ENCODE results near the genes RPAP3 and RAPGEF3.

GRCh38 chr12:46125028-46125590 is 134.7 kb upstream of the SCAF11 start:
- RRBS, result no CpG with 5 or more reads among the region's 10 CpGs

GRCh38 chr12:46186647-46187504 is 82.0 kb downstream of the SLC38A1 start:
- RRBS, result no CpG with 5 or more reads among the region's 3 CpGs

- RRBS, result no CpG with 5 or more reads among the region's 1 CpG
Measured at GRCh38 chr12:46187505-46188129, 81.2 kb downstream of the SLC38A1 start.

DNA sequence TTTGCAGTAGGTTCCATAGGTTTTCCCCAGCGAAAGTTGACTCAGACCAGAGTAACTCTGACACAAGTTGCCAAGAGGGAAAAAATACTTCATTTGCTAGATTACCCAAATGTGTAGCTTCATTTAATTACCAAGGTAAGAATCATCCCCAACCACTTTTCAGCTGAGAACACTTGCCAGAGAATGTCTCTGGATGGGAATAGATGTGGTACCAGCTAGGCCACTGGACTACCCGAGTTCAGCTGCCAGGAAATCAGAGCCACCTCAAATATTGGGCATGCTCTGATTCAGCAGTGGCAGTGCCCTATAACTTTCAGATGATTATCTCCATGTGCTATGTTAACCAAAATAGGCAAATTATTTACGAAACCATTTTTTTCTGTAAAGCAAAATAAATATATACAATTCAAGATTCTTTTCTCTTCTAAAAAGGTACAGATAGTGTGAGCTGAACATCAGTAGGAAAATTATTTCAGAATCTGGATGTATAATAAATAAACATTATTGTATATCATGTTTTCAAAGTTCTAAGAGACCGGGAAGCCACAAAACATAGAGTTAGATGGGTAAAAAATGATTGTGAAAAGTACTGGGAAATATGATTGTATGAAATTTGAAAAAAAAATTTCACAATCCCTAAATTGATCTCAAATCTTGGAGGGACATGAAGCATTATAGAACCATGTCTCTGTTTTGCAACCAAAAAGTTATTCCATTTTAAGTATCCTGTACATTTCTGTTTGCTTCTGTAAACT is 80.5 kb downstream of the SLC38A1 start:
- RRBS, result no CpG with 5 or more reads among the region's 4 CpGs

- RRBS, result no CpG with 5 or more reads among the region's 10 CpGs
Measured at GRCh38 chr12:46194199-46195031, 74.4 kb downstream of the SLC38A1 start.

GRCh38 chr12:46213511-46214170 is 55.2 kb downstream of the SLC38A1 start:
- RRBS, result no CpG with 5 or more reads among the region's 5 CpGs

DNA sequence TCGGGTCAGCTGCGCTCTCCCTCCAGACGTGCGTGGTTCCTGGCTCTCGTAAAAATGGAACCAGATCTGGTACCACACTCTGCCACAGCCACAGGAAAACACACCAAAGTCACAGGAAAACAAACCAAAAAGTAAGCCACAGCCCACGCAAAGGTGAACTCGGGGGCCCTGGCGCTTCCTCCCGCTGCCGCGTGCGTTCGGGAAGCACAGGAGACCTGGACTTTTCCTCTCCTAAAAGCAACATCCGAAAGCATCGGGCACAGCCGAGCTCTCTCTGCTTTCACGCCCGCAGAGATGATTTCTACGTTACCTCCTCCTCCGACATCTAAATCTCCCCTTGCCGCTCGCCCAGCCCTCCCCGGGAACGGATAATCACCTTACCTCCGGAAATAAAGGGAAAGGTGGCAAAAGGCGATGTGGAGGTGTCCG is 684 bp downstream of the SLC38A1 start:
- RRBS, result 1% methylated on average over 3 of the region's 27 CpGs

- RRBS, result no CpG with 5 or more reads among the region's 2 CpGs
Measured at GRCh38 chr12:46361722-46362122, 10.9 kb downstream of the SLC38A2 start.

DNA sequence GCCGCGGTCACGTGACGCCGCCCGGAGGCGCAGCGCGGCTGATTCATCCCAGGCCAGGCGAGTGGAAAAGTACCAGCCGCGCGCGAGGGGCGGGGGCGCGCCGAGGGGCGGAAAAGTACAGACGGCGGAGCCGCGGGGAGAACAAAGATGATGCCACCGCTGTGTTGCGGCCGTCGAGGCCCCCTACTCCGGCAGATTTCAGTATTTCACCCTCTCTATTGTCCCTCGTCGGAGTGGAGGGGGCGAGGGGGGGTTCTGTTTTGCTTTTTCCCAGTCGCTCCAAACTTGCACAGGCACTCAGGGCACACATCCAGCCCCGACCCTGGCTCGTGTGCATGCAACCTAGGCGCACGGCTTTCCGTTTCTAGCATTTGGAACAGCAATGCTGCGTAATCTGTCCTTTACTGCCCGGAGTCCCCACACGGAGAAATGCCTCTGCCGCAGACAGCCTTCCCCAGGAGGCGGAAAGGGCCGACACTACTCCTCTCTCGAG is 1.1 kb downstream of the SLC38A2 start:
- RRBS, result 0% methylated on average over 5 of the region's 44 CpGs

- RRBS, result no CpG with 5 or more reads among the region's 2 CpGs
Measured at GRCh38 chr12:46374503-46374784, 1.9 kb upstream of the SLC38A2 start.

GRCh38 chr12:46400188-46401021 is 27.8 kb upstream of the SLC38A2 start:
- RRBS, result no CpG with 5 or more reads among the region's 4 CpGs

- RRBS, result no CpG with 5 or more reads among the region's 3 CpGs
Measured at GRCh38 chr12:46664767-46665329, 160.9 kb downstream of the SLC38A4 start.

DNA sequence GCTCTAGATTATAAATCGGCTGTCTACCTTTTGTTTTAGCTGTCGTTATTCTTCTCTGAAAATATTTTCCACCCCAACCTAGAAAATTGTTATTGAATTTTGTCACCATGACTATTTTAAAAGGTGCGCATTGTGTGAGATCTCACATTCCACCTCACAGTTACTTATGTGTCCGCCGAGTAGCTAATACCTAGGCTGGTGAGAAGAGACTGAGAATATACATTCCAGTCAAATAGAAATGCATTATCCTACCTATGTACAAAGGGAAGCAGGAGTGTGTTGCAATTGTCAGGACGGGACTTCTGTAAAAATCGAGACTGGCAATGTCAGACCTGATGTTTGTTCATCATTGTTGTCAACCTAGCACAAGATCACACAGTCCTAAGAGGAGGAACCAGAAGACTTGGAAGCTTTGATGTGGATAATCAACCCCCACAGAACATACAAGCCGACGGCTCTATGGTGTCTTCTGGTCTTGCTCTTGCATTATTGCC is 108.8 kb upstream of the SLC38A4 start:
- RRBS, result no CpG with 5 or more reads among the region's 9 CpGs

- RRBS, result no CpG with 5 or more reads among the region's 5 CpGs
Measured at GRCh38 chr12:46938046-46938762, 112.4 kb upstream of the SLC38A4 start.

- RRBS, result under 1% methylated on average over 9 of the region's 65 CpGs
Measured at GRCh38 chr12:47080009-47081123, 607 bp upstream of the AMIGO2 start.

DNA sequence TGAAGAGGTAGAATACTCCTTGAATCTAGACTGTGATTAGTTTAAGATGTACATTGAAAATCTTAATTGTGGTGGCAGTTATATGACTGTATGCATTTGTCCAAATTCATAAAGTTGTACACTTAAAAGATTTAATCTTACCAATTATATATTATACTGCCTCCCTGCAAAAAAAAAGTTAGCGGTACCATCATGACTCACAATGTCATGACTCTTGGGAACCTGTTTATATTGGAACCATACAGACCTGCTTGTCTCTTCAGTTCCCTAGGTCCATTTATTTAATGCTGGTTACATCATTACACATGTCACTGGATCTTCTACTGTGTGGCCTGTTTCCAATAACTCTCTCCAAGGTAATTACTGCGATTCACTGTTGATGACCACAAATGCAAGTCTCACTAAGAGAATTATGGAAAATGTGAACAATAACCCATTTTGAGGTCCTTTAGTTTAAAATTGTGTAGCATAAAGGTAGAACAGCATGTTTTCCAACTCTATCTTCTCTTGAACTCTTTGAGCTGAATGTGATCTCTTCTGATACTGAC is 264.2 kb upstream of the AMIGO2 start:
- RRBS, result no CpG with 5 or more reads among the region's 2 CpGs

DNA sequence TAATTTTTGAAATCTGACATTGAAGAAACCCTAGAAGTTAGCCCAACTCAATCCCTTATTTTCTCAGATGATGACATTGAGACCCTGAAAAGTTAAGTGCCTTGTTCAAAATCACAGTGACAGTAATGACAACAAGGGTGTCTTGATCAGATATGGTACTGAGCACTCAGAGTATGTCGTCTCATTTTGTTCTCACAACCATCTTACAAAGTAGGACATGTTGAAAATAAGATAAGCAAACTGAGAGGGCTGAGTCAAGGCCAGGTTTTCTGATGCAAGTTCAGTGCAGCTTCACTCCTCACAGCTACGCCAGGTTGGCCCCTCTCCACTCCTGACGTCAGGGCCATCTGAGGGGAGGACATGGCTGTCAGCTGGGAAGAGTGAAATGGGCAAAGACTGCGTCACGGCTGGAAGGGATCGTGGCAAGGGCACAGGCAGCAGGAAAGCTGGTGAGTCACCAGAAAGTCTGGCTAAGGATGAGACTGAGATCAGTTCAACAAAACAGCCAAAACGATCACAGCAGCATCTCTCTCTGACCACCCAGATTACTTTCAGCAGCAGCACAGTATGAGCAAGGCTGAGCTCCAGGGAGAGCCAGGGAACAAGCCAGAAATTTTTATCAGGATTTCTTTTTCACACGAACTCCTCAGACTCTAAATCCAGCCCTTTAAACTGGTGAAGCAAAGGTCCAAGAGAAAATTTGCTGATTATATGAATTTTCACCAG is 297.7 kb upstream of the AMIGO2 start:
- RRBS, result no CpG with 5 or more reads among the region's 8 CpGs

DNA sequence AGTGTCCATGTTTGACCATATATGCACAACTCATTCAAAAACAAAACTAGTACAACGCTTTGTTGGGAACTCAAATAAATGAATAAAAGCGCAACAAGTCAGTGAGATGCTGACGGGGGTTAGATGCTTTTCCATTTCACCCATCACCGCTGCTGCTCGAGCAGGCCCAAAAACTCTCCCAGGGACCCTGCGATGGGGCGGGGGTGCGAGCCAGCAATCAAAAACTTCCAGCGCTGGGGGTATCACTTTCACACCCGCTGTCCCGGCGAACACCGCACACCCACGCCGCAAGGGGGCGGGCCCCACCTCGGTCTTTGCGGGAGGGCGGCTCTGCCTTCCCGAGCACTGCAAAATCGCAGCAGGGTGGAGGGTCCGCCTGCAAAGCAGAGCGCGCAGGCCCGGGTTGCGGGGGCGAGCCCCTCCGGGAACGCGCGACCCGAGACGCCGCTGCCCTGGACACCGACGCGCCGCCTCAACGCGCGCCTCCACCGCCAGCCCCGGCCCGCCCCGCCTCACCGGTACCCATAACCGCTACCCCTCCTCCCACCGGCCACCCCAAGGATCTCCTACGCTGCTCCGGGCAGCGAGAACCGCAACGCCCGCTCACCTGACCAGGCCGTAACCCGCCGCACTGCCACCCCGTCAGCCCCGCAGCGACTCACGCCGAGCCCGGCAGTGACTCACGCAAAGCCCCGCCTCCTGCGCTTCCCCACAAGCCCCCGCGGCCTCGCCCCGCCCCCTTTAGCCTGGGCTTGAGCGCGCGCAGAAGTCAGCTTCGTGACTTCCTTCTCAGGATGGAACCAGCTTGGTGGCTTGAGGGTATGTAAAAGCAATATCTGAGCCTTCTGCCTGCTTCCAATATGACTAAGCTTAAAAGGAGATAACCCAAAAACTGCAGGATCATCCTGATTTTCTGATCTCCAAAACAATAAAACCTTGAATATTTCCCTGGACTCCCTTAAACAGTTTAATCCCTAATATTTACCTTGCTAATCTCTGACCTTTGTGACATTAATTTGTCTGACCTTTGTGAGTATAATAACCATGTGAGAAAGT is at the start of gene RPAP3:
RPAP3 (minus strand) TSS at position 686 of the 1,056 bp plus-strand sequence.
- RRBS, result under 1% methylated on average over 25 of the region's 74 CpGs

DNA sequence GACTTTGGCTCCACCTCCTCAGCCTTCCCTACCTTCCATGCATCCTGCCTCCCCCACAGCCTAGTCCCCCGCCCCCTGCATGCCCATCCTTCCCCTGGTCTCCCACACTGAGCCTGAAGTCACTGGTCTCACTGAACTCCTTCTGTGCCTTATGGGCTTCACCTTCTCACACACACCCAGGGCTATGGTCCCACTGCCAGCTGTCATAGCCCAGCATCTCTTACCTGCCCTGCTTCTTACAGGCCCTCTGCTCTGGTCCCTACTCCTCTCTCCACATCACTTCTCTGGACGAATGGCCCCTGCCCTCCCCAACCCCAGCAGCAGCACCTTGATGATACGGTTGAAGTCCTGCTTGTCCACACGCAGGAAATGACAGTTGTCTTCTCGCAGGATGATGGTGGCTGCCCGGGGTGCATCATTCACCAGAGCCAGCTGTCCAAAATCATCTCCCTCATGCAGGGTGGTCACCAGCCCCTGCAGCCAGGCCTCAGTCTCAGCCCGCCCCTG is 9.6 kb downstream of the RAPGEF3 start:
- RRBS, result no CpG with 5 or more reads among the region's 7 CpGs

- RRBS, result under 1% methylated on average over 23 of the region's 57 CpGs
Measured at GRCh38 chr12:47758506-47759418, at the start of gene RAPGEF3. RAPGEF3 (minus strand) TSS chr12:47758880.